ENCODE measurements around the genes PTGES3L, IFI35, ARL4D, DUSP3 and PPY.

DNA sequence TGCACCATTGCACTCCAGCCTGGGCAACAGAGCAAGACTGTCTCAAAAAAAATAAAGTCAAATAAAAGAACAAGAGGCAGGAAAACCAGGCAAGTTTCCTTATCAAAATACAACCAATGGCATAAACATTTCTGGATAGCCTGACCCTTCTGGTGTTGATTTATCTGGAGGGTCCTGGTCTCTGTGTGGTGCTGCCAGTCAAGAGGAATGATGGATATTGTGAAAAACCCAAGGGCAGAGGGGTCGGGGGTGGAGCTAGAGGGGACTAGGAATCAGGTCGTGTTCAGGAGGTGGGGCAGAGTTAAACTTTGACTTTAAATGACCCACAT is 14.5 kb downstream of the AOC3 start:
- RAMPAGE, long total RNA, result no peak
- RRBS, result no CpG with 5 or more reads among the region's 2 CpGs

DNA sequence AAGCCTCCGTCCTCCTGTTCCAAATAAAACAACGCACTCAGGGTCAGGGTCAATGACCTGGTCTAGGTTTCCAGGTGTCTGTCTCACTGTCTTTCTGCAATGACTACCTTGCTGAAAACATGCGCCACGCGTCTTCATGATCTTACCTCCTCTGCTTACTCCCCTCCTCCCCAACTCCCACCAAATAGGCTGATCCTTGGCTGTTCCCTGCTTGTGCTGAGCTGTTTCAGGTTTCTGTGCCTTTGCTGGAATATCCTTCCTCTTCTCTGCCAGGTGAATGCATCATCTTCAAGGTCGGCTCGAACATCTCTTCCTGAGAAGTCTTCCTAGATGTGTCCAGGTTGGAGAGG is 14.8 kb downstream of the AOC3 start:
- RAMPAGE, long total RNA, result no peak
- RRBS, result no CpG with 5 or more reads among the region's 7 CpGs

- RAMPAGE, long total RNA, result no peak
- RRBS, result no CpG with 5 or more reads among the region's 9 CpGs
Measured at GRCh38 chr17:42886866-42887211, 13.8 kb upstream of the G6PC1 start.

DNA sequence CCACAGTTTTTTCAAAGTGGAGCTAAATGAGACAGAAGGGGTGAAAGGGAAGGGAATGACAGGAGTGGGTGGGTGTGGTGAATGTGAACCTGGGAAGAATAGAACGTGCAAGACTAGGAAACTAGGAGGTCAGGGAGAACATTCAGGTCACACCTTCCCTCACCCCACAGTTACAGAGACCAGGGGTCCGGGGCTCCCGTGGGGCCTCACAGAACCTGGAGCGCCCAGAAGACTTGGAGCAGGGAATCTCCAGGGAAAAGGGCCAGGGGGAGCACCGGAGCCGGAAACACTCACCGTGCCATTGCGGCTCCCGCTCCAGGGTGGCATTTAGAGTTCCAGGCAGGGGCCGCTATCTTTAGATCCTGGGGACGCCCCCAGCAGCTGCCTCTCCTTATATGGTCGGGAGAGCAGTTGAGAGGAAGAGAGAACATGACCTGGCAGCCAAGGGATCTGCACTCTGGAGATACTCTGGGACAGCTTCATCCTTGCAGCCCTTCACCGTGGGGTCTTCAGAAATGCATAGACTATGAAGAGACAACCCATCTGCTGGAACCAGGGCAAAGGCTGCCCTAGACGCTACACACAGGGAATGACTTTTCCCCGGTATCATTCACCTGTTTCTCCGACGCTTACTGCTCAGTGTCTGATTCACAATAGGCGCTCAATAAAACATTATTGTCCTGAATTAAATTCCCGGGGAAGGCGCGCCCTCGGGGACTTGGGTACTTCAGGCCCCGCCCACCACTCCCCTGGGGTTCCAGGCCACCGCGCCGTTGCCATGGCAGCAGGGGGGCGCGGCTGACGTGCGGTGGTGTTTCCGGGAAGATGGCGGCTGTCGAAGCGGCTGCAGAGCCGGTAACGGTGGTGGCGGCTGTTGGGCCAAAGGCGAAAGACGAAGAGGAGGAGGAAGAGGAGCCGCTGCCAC is at the start of gene PTGES3L:
PTGES3L (minus strand) TSS at position 329 of the 925 bp plus-strand sequence.
- RAMPAGE, long total RNA, result no peak
- RRBS, result 6% methylated on average over 8 of the region's 40 CpGs

DNA sequence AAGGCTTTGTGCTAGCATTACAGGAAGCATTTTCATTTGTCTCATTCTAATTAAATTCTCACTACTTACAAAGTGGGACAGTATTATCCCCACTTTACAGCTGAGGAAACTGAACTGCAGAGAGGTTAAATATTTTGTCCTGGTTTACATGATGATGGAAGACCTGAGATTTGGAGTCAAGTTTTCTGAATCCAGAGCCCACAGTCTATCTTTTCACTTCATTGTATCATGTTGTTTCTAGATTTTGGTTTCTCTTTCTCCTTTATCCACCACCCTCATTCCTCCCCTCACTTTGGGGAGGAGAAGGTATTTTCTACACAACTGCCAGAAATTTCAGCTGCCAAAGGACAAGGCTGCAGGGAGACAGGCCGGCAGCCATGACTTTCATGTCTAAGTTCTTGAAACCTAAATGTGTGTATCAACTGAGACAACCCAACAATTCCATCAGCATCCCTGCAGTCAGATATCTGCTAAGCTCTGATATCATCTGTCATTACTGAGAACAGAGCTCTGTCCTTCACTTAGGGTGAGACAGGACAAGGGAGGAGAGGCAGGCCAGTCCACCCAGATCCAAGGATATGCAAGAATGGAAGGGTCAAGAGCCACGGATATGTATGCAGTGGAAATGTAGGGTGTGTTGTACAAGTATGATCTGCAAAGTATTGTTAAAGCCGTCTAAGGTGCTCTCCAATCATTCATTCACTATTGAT is 3.8 kb upstream of the RPL27 start:
- RAMPAGE, long total RNA, result no peak
- RRBS, result no CpG with 5 or more reads among the region's 3 CpGs

DNA sequence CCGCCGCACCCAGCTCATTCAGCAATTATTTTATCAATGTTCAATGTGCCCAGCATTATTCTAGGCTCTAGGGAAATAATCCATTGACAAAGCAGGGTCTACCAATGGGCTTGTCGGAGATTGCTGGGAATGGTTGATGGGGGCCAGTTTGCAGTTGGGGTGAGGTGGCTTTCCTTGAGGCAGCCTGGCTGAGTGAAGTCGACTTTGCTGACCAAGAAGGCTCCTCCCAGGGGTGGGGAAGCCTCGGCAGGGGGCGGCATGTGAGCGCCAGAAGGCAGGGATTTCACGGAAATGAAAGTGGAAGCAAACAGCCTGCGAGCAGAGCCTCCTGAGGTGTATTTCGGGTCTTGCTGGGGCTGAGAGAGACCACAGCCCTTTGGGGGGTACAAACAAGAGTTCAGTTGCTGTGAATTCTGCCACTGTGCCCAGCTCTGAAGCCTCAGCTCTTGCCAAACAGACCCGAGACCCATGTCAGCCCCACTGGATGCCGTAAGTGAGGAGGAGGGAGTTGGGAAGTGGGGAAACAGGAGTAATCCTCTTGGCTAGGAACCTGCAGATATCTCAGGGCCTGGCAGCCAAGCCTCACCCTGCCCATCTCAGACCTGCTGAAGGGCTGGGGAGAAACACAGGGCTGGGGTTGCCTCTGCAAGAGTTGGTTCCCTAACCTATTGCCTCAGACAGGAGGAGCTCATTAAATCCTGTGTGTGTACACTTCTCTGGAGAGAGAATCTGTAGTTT is at the start of gene IFI35:
IFI35 (plus strand) TSS at position 305 of the 738 bp plus-strand sequence.
- RAMPAGE, long total RNA, result start-site peak on the plus strand centred at position 293 of the sequence, 101 bp wide, 45 and 21 reads in 2 replicates
- RRBS, result no CpG with 5 or more reads among the region's 12 CpGs

- RAMPAGE, long total RNA, result no peak
- RRBS, result no CpG with 5 or more reads among the region's 29 CpGs
Measured at GRCh38 chr17:43272544-43273118, 44.2 kb upstream of the CCDC200 start.

GRCh38 chr17:43384414-43385068 is 14.3 kb upstream of the ARL4D start:
- RAMPAGE, long total RNA, result no peak
- RRBS, result no CpG with 5 or more reads among the region's 3 CpGs

DNA sequence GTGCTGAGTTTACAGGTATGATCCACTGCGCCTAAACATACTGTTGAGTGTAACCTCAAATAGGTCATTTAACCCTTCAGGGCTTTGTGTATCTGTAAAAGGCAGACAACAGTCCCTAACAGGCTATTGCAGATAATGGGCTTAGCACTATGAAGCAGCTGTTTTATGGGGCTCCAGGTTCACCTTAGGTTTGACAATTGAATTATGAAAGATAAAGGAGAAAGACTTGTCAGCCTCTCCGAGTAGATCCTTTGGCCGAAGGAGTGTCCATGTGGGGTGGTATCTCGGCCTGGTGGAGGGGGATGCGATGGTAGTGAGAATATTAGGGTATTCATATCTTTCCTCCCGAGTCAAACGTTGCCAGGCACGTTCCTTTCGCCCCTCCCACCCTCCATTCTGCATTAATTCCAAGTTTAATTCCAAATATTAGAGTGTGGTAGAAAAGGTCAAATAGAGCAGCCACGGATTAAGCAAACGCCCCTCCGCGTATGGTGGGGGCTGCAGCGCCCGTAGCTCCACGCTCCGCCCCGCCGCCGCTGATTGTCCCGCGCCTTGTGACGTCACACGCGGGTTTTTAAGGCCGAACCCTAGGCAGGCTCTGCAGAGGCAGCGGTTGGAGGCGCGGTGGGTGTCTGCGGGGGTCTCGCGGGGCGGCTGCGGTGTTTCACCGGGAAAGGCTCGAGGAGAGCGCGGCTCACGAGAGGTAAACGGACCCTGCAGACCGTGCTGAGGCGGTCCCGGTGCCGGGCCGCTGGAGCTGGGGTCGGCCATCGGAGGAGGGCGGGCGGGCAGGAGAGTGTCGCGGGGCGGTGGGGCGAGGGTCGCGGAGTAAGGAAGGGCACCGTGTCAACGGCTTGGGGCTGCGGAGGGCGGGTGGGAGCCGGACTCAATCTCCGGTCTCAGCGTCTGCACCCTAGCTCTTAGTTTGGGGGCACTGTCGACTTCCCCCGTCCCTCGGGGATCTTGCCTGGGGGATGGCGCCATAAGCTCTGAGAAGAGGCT is at the start of gene ARL4D:
ARL4D (plus strand) TSS at position 603 of the 1,002 bp plus-strand sequence.
- RAMPAGE, long total RNA, result start-site peak on the plus strand centred at position 591 of the sequence, 27 bp wide, 36 and 39 reads in 2 replicates
- RRBS, result under 1% methylated on average over 9 of the region's 66 CpGs

GRCh38 chr17:43556402-43556818 is 10.3 kb upstream of the ETV4 start:
- RAMPAGE, long total RNA, result no peak
- RRBS, result no CpG with 5 or more reads among the region's 5 CpGs

GRCh38 chr17:43578479-43579291 is 32.5 kb upstream of the ETV4 start:
- RAMPAGE, long total RNA, result no peak
- RRBS, result no CpG with 5 or more reads among the region's 13 CpGs

- RAMPAGE, long total RNA, result no peak
- RRBS, result no CpG with 5 or more reads among the region's 13 CpGs
Measured at GRCh38 chr17:43760052-43760802, 1.6 kb upstream of the SOST start.

- RAMPAGE, long total RNA, result no peak
- RRBS, result no CpG with 5 or more reads among the region's 8 CpGs
Measured at GRCh38 chr17:43774547-43775010, 4.2 kb downstream of the DUSP3 start.

GRCh38 chr17:43776640-43776992 is 2.2 kb downstream of the DUSP3 start:
- RAMPAGE, long total RNA, result no peak
- RRBS, result no CpG with 5 or more reads among the region's 4 CpGs

- RAMPAGE, long total RNA, result start-site peak on the minus strand at chr17:43778924-43778978, 1,673 and 1,561 reads in 2 replicates
- RRBS, result 1% methylated on average over 59 of the region's 104 CpGs
Measured at GRCh38 chr17:43778545-43779705, at the start of gene DUSP3. Gene DUSP3, minus strand, starts transcription at chr17:43778977.

DNA sequence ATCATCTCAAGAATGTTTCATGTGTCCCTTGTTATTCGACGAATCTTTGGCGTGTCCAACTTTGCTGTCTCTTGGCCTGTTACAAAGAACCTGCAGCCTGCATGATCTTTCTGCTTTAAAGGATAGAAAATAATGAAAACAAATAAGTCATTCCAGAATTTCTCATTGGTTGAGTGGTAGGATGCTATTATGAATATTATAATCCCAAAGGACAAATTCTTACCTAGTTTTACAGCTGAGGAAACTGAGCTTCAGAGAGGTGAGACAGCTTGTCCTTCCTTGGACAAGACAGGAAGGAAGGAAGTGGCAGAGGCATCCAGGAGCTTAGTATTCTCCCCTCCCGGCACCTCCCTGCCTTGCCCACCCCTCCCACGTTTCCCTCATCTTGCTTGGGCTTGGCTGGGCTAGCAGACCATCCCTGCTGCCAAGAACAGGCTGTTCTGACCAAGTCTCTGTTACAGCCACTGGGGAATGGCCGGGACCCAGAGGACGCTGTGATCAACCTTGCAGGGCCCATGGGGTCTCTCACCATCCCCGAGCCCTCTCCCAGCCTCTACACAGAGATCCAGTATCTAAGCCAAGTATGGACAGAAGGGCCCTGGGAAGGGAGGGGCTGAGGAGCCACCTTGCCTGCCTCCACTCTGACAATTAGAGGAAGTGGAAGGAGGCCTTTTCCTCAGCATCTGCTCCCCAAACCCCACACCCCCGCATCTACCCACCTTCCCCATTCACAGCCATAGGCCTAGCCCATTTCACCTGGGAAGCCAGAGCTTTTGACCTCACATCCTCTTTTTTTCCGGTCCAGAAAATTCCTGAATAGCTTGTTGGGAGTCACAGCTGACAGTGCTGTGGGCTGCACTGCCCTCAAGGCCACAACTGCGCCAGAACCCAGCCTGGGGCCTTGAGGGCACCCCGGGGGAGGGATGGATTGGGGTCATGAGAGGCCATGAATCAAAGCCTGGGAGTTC is 14.0 kb downstream of the CD300LG start:
- RAMPAGE, long total RNA, result no peak
- RRBS, result no CpG with 5 or more reads among the region's 12 CpGs

- RAMPAGE, long total RNA, result no peak
- RRBS, result 100% methylated on average over 1 of the region's 8 CpGs
Measured at GRCh38 chr17:43942432-43942764, at the start of gene PPY. Gene PPY, minus strand, starts transcription at chr17:43942476.

GRCh38 chr17:44002193-44002889 is 2.1 kb upstream of the NAGS start:
- RAMPAGE, long total RNA, result no peak
- RRBS, result no CpG with 5 or more reads among the region's 10 CpGs

DNA sequence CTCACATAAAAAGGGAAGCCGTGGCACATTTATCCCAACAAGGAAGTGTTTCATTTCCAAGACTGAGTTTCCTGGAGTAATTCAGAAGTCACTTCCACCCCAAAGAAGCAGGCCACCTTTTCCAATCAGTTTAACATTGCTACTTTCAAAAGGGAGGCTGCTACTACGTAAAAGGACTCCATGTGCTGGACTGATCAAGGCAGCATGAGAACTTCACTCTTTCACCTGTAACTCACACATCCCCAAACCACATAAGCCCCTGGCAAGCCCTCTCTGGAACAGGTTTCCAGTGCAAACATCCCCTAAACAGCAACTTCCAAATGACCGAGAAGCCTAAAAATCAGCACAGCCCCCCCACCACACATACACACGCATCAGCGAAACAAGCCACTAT is 960 bp downstream of the LSM12 start:
- RAMPAGE, long total RNA, result no peak
- RRBS, result no CpG with 5 or more reads among the region's 5 CpGs

DNA sequence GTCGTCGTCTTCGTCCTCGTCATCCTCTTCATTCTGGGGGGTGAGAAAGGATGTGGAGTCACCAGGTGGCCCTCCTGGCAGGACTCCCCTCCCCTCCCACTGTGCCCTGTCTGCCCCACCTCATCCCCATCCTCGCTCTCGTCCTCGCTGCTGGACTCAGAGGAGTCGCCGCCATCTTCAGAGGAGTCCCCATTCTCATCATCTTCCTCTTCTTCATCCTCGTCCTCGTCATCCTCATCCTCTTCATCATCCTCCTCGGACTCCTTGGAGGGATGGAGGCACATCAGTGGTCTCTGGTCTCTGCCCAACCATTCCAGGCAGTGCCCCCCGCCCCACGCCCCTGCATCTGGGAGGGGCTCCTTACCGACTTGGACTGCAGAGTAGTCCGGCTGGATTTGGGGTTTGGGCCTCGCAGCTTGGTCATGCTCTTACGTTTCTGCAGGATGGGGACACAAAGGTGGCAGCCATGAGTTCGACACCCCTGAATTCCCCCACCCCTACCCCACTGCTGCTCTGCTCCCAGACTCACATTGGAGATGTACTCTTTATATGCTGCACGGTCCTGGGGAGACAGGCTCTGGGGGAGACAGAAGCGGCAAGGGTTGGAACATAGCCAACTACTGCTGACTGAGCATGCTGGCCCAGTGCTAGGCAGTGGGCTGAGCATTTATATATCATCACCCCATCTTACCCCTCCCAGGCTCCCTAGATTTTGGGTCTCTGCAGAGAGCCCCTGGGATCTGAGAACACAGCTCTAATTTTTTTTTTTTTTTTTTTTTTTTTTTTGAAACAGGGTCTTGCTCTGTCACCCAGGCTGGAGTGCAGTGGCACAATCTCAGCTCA is 7.9 kb upstream of the ATXN7L3 start:
- RAMPAGE, long total RNA, result no peak
- RRBS, result no CpG with 5 or more reads among the region's 21 CpGs

Measured in kidney epithelial cell (primary cell).